ENCODE measurements around the gene ACTL7B.

CAGE:
- cytosol, long polyA minus RNA = no peak
- cytosol, long polyA plus RNA = no peak
- long polyA plus RNA = no peak
- nucleus, long polyA minus RNA = no peak
- nucleus, long polyA plus RNA = no peak
These were observed 11.2 kb downstream of the ZNF462 start for GRCh38 chr9:106873937-106874717.

DNA sequence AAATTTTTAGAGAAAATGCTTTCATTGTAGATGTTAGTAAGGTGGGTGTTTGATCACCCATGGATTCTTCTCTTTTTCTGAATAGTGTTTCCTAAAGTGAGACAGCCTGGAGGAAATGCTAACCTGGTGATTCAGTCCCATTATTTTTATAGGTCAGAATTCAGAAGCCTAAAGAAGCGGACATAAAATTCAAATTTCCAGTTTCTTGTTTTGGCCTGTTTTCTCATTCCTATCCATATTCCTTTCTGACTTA is 17.6 kb downstream of the RAD23B start:
CAGE:
- cytosol, long polyA minus RNA = no peak
- cytosol, long polyA plus RNA = no peak
- long polyA plus RNA = no peak
- nucleus, long polyA minus RNA = no peak
- nucleus, long polyA plus RNA = no peak

CAGE:
- cytosol, long polyA minus RNA = no peak
- cytosol, long polyA plus RNA = no peak
- long polyA plus RNA = no peak
- nucleus, long polyA minus RNA = no peak
- nucleus, long polyA plus RNA = no peak
These were observed 19.0 kb downstream of the RAD23B start for GRCh38 chr9:107302018-107302472.

GRCh38 chr9:107486959-107487878 is 2.4 kb downstream of the KLF4 start:
CAGE:
- cytosol, long polyA minus RNA = no peak
- cytosol, long polyA plus RNA = no peak
- long polyA plus RNA = no peak
- nucleus, long polyA minus RNA = no peak
- nucleus, long polyA plus RNA = no peak

DNA sequence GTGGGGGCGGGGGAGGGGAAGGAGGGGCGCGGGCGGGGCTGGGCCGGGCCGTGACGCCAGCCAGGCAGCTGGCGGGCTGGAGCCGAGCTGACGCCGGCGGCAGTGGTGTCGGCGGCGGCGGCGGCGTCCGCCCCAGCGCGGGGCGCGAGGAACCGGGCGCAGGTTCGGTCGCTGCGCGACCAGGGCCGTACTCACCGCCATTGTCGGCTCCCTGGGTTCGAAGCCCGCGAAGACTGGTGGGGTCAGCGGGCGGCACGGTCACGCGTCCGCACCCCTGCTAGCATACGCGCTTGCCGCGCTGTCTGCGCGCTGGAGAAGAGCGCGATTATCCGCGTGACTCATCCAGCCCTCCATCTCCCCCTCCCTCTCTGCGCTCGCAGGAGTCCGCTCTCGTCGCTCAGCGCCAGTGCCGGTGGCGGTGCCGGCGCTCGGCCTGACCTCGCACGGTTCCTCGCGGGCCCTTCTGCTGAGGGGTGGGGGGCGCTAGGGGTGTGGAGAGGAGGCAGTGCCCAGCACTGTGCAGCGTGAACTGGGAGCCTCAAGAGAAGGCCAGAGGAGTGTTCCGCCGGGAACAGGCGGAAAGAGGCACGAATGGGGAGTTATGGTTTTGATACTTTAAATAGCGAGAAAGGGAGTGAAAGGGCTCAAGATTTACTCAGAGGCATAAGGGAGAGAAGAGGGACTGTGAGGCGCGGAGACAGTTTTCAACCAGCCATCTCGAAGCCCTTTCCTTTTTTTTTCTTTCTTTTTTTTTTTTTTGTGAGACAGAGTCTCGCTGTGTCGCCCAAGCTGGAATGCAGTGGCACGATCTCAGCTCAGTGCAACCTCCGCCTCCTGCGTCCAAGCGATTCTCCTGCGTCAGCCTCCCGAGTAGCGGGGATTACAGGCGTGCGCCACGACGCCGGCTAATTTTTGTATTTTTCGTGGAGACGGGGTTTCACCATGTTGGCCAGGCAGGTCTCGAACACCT is 640 bp upstream of the KLF4 start:
CAGE:
- cytosol, long polyA minus RNA = no peak
- cytosol, long polyA plus RNA = no peak
- long polyA plus RNA = no peak
- nucleus, long polyA minus RNA = no peak
- nucleus, long polyA plus RNA = no peak

DNA sequence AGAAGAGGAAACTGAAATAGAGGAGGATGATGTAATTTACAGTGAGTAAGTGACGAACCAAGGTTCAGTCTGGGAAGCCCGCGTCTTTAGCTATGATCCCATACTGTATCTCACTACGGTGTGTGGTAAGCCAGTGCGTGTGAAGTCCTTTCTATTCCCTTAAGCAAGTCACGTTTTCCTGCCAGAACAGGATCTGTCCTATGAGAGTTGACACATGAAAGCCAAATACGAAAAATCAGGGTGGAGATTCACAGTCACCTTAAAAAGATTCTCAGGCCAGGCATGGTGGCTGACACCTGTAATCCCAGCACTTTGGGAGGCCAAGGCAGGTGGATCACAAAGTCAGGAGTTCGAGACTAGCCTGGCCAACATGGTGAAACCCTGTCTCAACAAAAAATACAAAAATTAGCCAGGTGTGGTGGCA is 186.5 kb upstream of the KLF4 start:
CAGE:
- cytosol, long polyA minus RNA = no peak
- cytosol, long polyA plus RNA = no peak
- long polyA plus RNA = no peak
- nucleus, long polyA minus RNA = no peak
- nucleus, long polyA plus RNA = no peak

CAGE:
- cytosol, long polyA minus RNA = no peak
- cytosol, long polyA plus RNA = no peak
- long polyA plus RNA = no peak
- nucleus, long polyA minus RNA = no peak
- nucleus, long polyA plus RNA = no peak
These were observed 461.6 kb downstream of the ACTL7B start for GRCh38 chr9:108394179-108394674.

DNA sequence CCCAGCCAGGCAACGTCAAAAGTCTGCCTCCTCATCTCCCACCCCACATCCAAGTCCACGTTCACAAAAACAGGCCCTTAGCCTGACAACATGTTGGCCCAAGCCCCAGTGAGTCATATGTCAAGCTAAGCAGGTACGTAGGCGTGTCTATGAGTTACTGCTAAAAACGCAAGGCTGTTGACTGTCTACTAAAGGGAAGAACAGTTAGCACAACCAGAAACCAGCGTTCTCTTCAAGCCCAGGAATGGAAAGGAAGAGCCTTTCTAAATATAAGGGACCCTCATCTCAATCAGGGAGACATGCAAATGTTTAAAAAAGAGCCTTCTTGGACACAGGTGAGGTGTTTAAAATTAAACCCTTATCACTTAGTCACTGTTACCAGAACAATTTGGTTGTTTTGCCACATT is 303.0 kb downstream of the ACTL7B start:
CAGE:
- cytosol, long polyA minus RNA = no peak
- cytosol, long polyA plus RNA = no peak
- long polyA plus RNA = no peak
- nucleus, long polyA minus RNA = no peak
- nucleus, long polyA plus RNA = no peak

CAGE:
- cytosol, long polyA minus RNA = no peak
- cytosol, long polyA plus RNA = no peak
- long polyA plus RNA = no peak
- nucleus, long polyA minus RNA = no peak
- nucleus, long polyA plus RNA = no peak
These were observed 159.6 kb downstream of the ACTL7B start for GRCh38 chr9:108696097-108696748.

GRCh38 chr9:108708077-108708858 is 147.5 kb downstream of the ACTL7B start:
CAGE:
- cytosol, long polyA minus RNA = no peak
- cytosol, long polyA plus RNA = no peak
- long polyA plus RNA = no peak
- nucleus, long polyA minus RNA = no peak
- nucleus, long polyA plus RNA = no peak

DNA sequence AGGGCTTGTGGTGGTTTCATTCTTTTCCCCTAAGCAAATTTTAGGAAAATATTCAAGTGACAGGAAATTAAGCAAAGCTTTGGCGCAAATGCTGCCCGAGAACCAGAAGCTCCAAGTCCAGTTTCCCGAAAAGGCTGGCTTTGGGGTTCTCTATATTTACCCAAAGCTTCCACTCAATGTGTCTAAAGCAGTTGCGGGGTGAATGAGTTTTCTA is 147.0 kb downstream of the ACTL7B start:
CAGE:
- cytosol, long polyA minus RNA = no peak
- cytosol, long polyA plus RNA = no peak
- long polyA plus RNA = no peak
- nucleus, long polyA minus RNA = no peak
- nucleus, long polyA plus RNA = no peak

DNA sequence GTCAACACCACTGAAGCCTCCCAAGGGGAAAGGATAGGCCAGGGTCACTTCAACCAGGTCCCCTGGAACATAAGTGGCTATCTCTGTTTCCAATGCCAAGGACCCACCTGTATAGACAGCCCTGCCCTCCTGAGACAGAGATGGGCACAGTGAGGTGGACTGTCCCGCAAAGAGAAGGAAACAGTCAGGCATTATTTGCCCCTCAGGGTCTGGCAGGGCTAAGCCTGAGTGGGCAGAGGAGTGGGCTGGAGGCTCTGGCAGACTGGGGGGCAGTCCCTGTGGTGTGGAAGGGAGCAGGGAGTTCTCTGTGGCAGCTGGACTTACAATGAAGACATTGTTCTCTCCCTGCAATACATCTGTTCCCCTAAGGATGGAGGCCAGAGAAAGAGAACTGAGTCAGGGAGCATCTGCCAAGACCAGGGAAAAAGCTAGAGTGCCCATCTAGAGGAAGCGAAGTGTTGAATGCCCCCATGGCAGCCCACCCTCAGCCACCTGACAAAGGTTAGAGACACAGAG is 76.3 kb downstream of the ACTL7B start:
CAGE:
- cytosol, long polyA minus RNA = no peak
- cytosol, long polyA plus RNA = no peak
- long polyA plus RNA = no peak
- nucleus, long polyA minus RNA = no peak
- nucleus, long polyA plus RNA = no peak

DNA sequence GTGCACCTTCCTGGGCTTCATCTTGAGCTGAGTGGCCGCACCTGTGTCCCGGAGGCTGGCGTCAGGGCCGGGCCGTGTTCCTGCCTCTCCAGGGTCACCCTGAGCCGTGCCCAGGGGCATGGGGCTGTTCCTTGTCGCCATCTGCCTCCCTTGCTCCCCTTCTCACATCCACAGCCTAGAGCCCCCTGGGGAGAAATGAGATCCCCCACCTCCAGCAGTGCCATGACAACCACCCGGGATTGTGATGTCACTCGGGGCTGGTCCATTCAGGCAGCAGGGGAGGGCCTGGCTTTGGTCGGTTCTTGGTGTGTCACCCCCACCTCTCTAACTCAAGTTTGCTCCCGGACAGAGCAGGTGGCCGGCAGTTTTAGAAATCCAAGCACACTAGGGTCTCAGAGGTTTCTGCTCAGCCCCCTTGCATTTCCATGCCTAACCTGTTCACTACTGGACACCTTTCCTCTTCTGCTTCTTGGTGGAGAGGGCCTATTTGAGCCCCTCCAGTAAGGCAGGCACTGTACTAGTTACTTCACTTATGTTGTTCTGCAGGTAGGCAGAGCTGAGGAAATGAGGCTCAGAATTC is at the start of gene ACTL7B:
Gene ACTL7B (minus strand): TSS at position 197 of the 580 bp plus-strand sequence.
CAGE:
- cytosol, long polyA minus RNA = no peak
- cytosol, long polyA plus RNA = no peak
- long polyA plus RNA = no peak
- nucleus, long polyA minus RNA = no peak
- nucleus, long polyA plus RNA = no peak

DNA sequence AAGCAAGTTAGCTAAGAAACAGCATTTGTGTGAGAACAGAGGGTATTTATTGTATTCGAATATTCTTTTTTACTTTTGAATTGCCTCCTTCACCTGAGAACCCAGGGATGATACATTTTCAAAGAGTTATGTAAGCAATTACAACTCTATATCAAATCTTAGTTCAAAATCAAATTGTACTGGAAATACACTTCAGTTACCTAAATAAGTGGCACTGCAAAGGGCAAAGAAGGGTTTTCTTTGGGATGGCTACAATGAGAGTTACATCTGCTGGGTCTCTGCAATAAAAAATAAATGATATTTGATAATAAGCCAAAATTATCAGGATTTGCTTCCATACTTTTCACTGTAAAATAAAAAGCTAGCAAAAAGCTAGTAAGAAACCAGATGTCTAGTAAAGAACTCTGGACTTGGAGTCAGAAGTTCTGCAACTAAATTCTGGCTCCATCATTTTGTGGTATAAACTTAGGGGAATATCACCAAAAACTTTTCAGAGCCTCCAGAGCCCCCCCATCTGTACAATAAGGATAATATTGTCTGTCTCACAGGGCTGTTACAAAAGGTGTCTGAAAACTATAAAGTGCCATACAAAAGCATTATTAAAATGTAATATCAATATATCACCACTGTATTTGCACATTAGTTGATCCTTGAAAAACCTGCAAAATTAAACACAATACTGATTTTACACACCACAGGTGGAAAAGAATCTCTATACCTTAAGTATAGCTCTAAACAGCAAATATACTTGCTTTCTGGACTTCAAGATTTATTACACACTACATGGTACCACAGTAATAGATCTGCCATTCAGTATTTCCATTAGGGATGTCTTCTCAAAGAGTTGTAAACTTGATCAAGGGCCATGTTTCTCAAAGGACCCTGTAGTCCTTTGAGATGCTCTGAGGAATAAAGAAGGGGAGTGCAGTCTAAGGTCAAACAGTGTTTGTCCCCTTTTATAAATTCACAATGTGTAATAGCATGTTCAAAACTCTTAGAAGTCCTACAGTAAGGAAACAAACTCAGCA is 2.2 kb upstream of the CTNNAL1 start:
CAGE:
- cytosol, long polyA minus RNA = no peak
- cytosol, long polyA plus RNA = no peak
- long polyA plus RNA = no peak
- nucleus, long polyA minus RNA = no peak
- nucleus, long polyA plus RNA = no peak

DNA sequence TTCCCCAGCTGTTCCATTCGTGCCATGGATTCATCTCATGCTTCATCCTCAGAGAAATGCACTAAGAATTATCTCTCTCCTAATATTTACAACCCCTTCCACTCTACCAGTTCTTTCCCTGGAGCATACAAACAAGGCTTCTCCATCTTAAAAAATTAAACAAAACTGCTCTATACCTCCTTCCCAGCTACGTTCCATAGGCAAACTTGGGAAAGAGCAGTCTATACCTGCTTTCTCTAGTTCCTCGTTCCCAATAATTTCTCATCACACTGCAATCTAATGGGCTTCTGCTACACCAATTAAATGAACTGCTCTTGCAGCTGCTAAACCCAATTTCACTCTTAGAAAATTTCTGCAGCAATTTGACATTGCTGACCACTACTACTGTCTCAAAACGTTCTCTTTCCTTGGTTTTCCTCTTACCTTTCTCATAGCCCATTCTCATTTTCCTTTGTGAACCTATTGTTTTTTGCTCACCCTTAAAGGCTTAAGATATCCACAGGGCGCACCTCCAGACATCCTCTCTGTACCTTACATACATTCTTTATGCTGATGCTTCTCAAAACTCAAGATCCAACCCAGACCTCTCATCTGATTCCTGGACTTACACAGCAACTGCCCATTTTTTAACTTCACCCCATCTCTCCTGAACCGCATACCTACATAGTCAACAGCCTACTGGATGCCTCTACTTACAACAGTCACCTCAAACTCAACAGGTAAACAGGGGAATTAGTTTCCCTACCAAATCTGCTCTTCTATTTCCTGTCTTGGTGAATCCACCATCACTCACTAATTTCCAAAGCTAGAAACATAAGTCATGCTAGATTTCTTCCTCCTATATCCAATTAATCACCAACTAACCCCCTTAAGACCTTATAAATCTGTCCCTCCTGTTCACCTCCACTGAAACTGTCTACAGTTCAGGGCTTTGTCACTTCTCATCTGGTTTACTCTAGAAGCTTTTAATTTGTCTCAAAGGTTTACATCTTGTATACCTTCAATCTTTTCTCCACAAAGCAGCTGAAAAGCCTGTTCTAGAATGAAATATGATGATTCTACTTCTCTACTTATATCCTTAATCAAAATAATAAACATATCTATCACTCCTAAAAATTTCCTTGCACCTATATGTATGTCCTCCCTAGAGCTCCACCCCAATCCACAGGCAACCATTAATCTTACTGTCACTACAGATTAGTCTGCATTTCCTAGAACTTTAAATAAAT is 49.7 kb downstream of the TMEM245 start:
CAGE:
- cytosol, long polyA minus RNA = no peak
- cytosol, long polyA plus RNA = no peak
- long polyA plus RNA = no peak
- nucleus, long polyA minus RNA = no peak
- nucleus, long polyA plus RNA = no peak

DNA sequence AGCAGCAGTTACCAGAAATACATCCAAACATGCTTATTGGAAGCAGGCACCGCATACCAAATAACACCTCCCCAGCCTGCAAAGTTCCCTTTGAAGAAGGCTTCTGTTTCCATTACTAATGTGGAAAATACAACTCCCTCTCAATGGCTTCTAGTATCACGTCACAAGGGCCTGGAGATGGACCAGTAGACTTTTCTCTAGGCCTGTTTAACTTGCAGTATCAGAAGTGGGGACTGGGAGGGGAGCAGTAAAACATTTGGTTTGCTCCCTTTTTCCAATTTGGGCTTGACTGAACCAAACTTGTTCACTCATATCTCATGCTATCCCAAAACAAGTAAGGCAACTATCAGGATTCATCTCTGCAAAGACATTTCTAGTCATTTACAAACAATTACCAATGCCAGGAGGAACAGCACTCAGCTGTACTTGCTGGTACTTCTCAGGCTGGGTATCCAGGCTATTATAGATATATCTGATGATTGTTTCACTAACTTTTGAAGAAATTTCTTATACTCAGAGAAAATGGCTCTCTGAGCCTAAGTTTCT is 20.6 kb downstream of the TMEM245 start:
CAGE:
- cytosol, long polyA minus RNA = no peak
- cytosol, long polyA plus RNA = no peak
- long polyA plus RNA = no peak
- nucleus, long polyA minus RNA = no peak
- nucleus, long polyA plus RNA = no peak

DNA sequence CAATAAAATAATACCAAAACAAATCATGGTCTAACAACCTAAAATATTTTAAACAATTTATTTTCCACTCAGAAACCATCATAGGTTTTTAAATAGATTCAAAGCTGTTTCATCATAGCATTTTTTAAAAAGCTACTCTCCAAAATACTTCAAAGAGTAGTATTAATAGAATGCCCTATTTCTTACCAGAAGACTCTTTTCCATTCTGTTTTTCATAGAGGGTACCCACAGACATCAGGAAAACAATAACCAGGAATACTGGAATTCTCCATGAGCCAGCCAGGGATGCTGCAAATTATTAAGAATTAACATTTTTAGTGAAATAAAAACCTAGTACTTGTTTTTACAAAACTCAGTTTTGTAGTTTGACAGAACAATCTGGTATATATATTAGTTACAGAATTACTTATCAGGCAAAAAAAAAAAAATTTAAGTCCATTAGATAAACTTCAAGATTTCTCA is 13.4 kb downstream of the TMEM245 start:
CAGE:
- cytosol, long polyA minus RNA = no peak
- cytosol, long polyA plus RNA = no peak
- long polyA plus RNA = no peak
- nucleus, long polyA minus RNA = no peak
- nucleus, long polyA plus RNA = no peak

GRCh38 chr9:109469601-109470064 is 28.5 kb downstream of the PTPN3 start:
CAGE:
- cytosol, long polyA minus RNA = no peak
- cytosol, long polyA plus RNA = no peak
- long polyA plus RNA = no peak
- nucleus, long polyA minus RNA = no peak
- nucleus, long polyA plus RNA = no peak

CAGE:
- cytosol, long polyA minus RNA = no peak
- cytosol, long polyA plus RNA = no peak
- long polyA plus RNA = no peak
- nucleus, long polyA minus RNA = no peak
- nucleus, long polyA plus RNA = no peak
These were observed 1.3 kb upstream of the PTPN3 start for GRCh38 chr9:109499141-109500105.

DNA sequence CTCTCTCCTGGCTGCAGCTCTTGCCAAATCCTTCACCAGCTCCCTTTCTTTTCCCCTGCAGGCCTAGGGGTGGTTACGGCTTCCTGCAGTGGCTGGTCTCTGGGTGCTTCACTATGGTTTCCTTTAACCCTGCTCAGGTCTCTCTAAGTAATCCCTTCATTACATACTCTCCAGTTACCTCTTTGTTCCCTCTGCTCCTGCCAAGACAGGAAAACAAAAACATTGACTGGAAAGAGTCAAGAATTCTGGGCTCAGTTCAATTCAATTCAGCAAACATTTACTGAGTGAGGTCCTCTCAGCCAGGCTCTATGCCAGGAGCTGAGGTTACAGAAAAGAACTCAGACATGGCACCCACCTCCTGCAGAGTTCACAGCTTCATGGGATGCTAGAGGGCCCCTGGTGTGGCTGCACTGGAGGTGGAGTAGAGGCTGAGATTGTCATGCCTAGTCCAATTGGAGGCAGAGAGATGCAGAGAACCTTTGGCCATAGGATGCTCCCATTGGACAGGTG is 19.9 kb upstream of the PTPN3 start:
CAGE:
- cytosol, long polyA minus RNA = no peak
- cytosol, long polyA plus RNA = no peak
- long polyA plus RNA = no peak
- nucleus, long polyA minus RNA = no peak
- nucleus, long polyA plus RNA = no peak

Measured in keratinocyte (primary cell).